Measurements from ENCODE around the genes CLP1, OR1S2, OR10W1, CNTF, GLYAT and OSBP.

GRCh38 chr11:57657250-57658018 lies at the start of gene CLP1:
CLP1 (plus strand) TSS chr11:57657762.
- PRO-cap, 2 experiments, result peak in 2 of 2 experiments; most common plus-strand start chr11:57657762 (in 2); most common minus-strand start chr11:57657306 (in 1)

DNA sequence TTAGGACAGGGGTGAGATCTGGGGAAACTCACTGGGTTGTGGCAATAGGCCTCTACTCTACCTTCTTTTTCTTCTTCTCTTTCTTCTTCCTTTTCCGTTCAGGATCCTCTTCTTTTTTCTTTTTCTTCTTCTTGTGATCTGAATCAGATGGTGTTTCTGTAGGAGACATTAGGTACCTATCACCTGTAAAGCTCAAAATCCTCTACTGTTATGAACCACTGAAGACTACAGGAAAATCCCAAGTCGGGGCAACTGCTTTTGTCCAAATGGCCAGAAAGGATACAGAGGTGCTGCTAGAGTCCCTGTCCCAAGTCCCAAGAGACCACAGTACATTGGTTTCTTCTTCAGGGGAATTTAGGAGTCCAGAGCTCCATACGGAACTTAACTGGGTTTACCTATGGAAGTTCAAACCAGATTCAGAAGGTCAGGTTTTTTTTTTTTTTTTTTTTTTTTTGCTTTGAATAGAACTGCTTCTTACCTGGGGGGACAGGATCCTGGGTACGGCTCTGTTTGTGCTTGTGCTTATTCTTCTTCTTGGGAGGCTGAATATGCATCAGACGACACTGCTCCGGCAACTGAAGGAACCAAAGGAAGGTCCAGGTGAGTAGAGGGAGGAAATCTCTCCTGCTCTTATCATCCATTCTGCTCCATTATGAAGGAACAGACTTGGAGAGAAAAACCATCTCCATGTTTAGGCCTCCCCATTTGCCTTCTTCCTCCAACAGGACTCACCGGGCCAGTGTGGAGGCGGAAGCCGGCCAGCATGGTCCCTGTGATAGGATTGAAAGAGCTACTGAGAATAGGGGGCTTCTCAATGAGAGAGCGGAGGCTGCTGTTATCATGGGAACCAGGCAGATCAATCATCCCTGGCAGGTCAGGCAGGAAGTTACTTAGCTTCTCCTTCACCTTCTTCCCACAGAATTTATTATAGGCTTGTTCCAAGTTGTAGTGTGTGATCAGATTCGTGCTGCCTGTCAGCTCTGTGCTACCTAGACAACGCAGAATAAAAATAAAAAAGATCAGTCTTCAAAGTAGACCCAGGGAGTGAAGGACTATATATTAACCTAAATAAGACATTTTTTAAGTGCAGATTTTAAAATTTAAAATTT lies 7.4 kb downstream of the MED19 start:
- PRO-cap, 2 experiments, result no peak in any of the 2 experiments

DNA sequence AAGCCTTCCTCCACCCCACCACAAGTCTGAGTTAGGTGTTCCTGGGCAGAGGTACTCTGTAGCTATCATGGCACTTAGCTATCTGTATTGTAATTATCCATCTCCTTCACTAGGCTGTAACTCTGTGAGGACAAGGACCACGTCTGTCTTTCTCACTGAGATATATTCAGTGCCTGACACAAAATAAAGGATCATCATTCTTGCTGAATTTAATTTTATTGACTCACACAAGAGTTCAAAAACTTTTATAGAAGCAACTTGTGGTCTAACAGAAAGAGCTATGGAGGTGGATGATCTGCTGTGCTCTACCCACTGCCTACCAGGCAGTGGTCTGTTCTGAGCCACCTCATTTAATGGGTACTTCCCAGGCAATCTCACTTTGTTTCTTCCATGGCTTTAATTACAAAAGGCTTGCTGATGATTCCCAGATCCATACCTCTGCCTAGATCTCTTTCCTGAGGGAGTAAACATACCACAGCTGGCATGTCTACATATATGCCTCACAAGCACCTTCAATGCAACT lies 4.7 kb downstream of the BTBD18 start:
- PRO-cap, 2 experiments, result no peak in any of the 2 experiments

DNA sequence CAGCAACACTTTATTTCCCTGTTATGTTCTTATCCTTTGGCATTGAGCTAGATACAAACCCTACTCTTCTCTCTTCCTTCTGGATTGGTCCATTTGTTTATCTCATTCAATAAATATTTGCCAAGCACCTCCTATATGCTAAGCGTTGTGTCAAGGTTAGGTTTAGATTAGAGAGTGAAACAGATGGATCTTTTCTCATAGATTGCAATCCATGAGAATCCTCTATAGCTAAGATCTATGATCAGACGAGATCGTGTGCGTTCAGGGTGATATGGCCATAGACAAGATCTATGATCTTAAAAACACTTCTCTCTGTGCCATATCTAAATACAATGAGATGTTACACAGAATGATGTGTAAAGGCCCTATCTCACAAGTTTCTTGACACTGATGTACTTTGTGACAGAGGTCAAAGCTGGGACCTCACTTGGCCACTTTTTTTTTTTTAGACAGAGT lies 57.8 kb downstream of the CTNND1 start:
- PRO-cap, 2 experiments, result no peak in any of the 2 experiments

- PRO-cap, 2 experiments, result no peak in any of the 2 experiments
Measured at GRCh38 chr11:57833073-57833461, 71.5 kb downstream of the CTNND1 start.

DNA sequence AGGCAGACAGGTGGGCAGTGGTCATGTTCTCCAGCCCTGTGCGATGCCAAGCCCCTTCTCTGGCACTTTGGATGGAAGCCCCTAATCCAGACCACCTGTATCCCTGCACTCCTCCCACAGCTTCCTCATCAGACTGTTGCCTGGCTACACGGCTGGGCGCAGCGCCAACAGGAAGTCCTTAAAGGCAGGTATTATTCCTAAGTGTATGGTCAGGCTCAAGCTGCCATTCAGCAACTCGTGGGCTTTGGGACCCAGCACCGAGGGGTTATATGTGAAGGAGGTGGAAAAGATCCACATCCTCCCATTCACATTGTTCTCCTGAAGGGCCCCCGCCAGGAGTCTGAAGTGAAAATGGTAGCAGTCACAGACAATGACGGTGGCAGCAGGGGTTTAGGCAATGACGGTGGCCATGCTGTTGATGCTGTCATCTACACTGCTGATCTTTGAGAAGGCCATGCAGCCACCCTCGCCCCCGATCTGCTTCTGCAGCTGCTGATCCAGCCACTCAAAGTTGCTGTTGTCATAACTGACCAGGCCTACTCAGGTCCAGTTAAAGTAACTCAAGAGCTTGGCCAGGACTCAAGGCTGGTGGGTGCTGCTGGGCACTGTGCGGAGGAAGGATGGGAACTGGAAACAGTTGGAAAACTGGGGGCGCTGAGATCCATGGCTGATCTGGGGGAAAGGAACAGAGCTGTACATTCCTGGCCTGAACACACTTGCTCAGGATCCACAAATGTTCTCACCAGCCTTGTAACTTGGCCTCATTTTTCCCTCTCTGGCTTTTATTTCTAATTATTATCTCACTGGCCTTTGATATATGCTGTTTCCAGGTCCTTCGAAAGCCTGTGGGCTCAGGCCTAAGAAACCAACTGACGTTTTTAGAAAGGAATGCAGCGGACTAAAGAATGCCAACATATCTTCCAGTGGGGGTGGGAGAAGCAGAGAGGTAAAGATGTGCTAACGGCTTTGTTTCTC lies 27.8 kb downstream of the OR6Q1 start:
- PRO-cap, 2 experiments, result no peak in any of the 2 experiments

GRCh38 chr11:58204036-58204345 lies at the start of gene OR1S2:
OR1S2 (minus strand) TSS chr11:58204142.
- PRO-cap, 2 experiments, result no peak in any of the 2 experiments

DNA sequence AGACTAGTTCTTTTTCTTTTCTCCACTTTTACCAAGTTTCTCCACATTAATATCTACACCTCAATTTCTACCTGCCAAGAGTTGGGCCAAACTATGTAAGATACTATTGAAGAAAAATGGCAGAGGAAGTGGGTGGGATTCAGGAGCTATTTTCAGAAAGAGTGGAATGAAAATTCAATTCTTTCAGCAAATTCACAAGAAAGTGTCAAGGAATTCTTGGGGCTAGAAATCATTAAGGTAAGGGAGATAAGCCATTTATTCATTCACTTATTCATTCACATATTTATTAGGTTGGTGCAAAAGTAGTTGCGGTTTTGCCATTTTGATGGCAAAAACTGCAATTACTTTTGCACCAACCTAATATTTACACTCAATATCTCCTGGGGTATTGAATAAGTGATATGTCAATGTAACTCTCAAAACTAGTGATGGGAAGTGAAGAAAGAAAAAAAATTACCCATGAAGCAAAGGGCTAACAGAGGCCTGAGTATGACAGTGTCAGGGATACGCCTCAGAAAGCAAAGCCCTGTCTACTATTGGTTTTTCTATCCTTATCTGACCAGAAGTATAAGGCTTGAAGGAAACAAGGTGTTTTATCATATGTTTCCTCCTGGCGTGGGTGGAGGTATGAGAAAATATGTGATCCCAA lies at the start of gene OR10W1:
OR10W1 (minus strand) TSS at position 245 of the 649 bp plus-strand sequence.
- PRO-cap, 2 experiments, result no peak in any of the 2 experiments

DNA sequence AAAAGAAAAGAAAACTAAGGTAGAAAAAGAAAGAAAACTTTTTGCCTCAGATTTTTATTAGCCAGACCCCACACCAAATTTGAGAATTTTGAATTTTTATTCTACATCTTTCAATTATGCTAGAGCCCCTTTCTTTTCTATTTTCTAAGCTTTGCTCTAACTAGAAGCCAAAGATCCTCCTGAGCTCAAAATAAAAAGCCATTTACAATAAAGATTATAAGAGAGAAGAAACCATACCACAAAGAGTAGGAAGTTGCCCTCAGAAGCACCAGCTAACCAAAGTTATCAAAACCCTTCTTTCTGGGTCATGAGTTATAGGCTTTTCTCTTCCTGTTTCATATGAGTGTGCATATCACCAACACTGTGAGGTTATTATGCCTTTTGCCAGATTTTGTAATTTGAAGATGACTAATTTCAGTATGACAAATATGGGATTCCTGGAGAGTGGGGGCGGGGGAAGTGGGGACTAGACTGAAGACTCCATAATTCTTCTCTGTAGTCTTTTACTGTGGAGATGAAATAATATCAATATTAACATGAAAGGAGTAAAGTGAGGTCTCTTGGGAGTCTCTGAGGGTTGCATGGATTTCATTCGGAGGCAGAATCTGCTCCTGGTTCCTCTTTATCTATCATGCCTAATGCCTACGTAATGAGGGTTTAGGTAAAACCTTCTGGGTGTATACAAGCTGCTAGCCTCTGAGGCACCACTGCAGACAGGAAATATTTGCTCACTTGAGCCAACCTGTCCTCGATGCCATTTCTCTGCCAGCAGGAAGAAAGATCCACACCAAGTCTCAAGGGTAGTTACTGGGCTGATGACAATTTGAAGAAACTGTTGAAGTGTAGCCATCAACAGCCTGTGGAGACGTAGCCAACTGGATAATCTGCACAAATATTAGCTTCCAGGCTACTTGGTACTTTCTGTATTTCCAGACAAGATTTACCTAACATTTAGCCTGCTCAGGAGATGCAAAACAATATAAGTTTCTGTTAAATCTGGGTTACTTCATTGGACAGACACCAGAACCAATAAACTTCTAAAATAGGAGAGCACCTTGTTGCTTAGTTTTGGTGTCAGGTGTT lies 2.0 kb downstream of the LPXN start:
- PRO-cap, 2 experiments, result peak in 1 of 2 experiments; most common plus-strand start position 731 of the sequence (in 1)

GRCh38 chr11:58622538-58622884 lies at the start of gene CNTF:
CNTF (plus strand) TSS chr11:58622665.
- PRO-cap, 2 experiments, result no peak in any of the 2 experiments

DNA sequence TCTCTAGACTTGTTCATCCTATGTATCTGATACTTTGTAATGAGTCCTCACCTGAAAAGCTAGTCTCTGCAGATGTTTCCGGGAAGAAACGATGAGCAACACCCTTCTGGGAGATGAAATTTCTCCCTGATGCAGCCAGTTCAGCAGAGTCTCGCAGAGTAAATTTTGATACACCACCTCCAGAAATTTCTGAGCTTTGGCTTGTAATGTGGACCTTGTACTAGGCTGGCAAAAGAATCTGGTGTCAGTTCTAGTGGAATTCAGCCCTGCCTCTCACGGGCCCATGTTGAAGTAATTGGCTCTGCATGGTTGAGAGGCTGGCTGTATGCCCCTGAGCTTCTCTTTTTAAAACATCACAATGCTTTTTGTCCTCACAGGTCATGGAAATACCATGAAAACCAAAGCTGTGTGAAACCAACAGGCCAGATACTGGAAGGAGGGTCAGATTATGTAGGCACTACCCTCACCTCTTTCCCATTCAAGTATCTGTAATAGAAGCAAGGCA lies at the start of gene GLYAT:
GLYAT (minus strand) TSS at position 160 of the 505 bp plus-strand sequence.
- PRO-cap, 2 experiments, result peak in 1 of 2 experiments; most common minus-strand start position 160 of the sequence (in 1)

DNA sequence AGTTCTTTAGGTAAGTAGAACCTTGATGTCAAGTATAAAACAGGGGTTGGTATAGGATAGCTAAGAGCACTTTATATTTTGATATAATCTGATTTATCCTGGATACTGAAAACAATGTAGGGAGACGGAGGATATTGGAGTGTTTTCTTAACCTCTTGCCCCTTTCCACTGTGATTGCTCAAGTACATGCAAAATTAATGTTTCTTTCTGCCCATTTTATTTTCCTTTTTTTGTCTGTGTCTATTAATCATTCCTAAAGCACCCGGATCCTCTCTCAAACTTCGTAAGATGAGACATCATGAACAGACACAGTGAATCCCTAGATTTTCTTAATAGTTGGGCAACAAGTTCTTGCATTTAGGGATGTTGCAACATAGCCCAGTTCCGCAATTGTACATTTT lies 2.8 kb downstream of the FAM111A start:
- PRO-cap, 2 experiments, result peak in 1 of 2 experiments; most common minus-strand start position 283 of the sequence (in 1)

DNA sequence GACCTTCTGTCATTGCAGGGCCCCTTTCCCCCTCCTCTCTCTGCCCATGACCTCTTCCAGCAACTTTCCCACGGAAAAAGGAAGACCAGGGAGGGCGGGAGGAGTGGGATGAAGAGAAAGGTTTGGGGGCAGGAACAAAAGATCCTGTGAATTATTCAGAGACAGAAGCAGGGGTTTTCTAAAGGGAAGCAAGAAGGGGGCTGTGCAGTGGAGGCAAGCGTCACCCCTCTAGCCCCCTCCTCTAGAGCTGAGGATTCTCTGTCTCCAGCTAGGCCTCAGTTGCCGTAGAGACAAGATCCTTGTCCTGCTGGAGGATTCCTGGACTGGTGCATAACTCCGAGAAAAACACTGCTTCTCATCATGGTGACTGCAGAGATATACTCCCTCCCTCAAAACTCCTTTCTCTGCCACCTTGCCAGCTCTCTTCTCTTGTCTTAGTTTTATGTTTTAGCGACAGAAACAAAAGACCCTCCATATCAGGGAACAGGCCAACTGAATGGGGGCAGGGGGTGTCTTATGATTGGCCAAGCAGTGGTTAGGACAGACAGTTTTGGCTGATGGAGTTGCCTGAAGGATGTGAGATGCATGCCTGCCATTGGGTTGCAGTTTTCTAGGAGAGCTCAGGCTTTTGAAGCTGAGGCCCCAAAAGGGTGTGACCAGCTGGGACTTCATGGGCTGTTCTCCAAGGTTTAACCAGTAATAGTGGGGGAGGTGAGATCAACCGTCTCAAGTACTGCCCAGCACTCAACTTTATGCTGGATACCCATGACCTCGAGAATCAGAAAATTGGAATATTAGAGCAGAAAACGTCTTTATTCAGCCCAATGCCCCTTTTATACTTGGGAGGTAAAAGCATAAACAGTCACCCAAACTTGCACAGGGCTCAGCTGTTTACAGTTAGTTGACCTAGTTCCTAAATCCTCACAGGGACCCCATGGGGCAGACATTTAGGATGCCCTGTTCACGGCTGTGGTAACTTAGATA lies 13.3 kb downstream of the DTX4 start:
- PRO-cap, 2 experiments, result no peak in any of the 2 experiments

DNA sequence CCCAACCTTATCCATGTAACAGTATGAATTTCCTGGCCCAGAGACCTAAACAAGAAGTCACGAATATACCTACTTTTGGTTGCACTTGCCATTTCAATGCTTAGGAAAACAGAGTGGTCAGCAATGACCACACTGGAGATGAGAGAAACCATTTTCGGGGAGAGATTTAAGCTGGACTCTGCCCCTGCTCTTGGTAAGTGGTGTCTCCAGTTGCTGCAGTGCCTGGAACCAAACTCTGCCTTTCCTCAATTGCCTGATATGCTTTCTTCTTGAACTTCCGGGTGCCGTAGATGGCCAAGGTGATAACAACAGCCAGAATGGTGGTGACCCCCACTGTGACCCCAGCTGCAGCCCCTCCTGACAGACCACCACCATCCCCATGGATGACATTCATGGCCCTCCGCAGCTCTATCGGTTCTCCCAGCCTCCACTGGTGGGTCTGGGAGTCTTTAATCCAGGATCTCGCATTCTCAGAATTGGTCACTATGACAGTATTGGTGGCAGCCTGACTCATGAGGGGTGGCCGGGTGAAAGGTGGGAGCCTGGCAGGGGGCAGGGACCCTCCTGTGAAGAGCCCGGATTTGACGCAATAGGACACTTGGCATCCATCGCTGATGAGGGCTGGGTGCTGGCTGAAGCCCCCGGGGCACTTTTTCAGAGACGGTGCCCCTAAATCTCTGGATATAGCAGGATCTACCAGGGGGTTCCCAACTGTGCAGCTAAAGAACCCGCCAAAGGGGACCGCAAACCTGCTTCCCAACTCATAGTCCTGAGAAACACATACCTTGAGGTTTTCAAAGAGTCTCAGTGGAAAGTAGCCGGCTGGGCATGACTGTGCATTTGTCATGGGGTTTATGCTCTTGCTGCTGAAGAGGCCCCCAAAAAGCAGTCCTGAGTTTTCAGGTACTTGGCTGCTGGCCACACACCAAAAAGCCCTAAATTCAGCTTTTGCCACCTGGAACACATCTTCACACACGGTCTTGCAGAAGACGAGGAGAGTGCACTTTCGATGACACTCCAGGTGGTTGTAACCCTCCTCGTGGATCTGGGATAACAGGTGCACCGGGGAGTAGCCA lies 1.8 kb downstream of the MPEG1 start:
- PRO-cap, 2 experiments, result no peak in any of the 2 experiments

DNA sequence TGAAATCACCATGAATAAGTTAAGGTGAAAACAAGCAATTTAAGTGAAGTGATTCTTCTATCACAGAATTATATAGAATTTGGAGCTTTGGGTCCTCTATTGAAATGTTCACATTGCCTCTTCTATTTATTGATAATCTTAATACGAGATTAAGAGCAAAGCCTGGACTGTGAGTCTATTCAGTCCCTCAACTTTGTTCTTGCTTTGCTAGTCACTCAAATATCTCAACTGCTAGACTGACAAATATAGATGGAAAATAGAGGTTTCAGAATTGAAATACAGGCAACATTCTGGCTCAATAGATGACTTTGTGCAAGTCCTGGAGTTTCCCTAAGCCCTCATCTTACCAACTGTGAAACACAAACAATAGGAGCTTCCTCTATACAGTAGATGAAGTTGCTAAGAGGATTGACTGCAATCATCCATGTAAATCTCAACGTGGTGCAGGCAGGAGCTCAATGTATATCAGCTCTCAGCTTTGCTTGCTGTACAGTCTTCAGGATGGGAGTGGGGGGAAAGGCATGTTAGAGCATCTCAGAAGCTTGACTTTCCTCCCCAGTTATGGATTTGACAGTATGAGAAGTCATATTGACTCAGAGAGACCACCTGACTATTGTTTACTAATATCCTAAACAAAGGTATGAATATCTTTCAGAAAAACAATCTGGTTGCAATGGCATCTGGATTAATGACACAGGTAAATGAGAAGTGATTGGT lies 6.2 kb upstream of the MPEG1 start:
- PRO-cap, 2 experiments, result no peak in any of the 2 experiments

- PRO-cap, 2 experiments, result no peak in any of the 2 experiments
Measured at GRCh38 chr11:59254191-59254667, 41.5 kb upstream of the MPEG1 start.

GRCh38 chr11:59601178-59602280 lies 14.0 kb downstream of the OSBP start:
- PRO-cap, 2 experiments, result peak in 1 of 2 experiments; most common plus-strand start chr11:59602169 (in 1); most common minus-strand start chr11:59601862 (in 1)

DNA sequence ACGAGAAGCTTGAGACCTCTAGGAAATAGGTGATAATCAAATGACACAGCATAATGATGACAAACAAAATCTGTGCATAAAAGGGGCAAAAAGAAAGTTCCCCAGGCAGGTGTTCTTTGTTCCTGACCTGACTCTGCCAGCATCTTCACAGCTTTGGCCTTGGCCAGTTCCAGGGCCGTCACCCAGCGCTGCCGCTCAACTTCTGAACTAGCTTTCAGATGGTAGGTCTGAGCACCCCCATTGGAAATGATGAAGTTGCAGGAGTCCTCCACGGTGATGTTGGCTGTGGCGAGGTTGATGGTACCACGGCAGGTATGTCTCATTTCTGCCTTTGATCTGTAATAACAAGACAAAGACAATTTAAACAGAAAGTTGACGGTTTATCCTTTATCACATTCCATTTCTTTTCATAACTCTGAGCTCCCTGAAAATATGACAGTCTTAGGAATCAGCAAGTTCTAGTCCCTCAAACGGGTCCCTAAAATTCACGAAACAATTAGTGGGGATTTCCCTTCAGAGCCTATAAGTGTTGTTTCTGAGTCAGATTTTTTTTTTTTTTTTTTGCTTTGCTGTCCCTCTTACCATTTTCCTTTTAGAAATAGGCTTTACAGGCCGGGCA lies 5.2 kb downstream of the OSBP start:
- PRO-cap, 2 experiments, result no peak in any of the 2 experiments

- PRO-cap, 2 experiments, result peak in 2 of 2 experiments; most common plus-strand start chr11:59615437 (in 1); most common minus-strand start chr11:59615304 (in 1)
Measured at GRCh38 chr11:59614915-59615976, at the start of gene OSBP. OSBP (minus strand) TSS chr11:59615774.

DNA sequence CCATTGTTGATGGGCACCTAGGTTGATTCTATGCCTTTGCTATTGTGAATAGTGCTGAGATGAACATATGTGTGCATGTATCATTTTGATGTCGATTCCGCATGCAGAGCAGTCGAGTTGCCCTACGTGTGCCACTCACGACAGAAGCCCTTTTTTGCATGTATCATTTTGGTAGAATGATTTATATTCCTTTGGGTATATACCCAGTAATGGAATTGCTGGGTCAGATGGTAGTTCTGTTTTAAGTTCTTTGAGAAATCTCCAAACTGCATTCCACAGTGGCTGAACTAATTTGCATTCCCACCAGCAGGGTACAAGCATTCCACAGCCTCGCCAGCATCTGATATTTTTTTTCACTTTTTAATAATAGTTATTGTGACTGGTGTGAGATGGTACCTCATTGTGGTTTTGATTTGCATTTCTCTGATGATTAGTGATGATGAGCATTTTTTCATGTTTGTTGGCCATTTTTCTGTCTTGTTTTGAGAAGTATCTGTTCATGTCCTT lies 11.3 kb upstream of the OSBP start:
- PRO-cap, 2 experiments, result peak in 2 of 2 experiments; most common minus-strand start position 156 of the sequence (in 2)